Bronchus (tissue), 1 donor: ENCODE results near the gene MGAT3.

DNA sequence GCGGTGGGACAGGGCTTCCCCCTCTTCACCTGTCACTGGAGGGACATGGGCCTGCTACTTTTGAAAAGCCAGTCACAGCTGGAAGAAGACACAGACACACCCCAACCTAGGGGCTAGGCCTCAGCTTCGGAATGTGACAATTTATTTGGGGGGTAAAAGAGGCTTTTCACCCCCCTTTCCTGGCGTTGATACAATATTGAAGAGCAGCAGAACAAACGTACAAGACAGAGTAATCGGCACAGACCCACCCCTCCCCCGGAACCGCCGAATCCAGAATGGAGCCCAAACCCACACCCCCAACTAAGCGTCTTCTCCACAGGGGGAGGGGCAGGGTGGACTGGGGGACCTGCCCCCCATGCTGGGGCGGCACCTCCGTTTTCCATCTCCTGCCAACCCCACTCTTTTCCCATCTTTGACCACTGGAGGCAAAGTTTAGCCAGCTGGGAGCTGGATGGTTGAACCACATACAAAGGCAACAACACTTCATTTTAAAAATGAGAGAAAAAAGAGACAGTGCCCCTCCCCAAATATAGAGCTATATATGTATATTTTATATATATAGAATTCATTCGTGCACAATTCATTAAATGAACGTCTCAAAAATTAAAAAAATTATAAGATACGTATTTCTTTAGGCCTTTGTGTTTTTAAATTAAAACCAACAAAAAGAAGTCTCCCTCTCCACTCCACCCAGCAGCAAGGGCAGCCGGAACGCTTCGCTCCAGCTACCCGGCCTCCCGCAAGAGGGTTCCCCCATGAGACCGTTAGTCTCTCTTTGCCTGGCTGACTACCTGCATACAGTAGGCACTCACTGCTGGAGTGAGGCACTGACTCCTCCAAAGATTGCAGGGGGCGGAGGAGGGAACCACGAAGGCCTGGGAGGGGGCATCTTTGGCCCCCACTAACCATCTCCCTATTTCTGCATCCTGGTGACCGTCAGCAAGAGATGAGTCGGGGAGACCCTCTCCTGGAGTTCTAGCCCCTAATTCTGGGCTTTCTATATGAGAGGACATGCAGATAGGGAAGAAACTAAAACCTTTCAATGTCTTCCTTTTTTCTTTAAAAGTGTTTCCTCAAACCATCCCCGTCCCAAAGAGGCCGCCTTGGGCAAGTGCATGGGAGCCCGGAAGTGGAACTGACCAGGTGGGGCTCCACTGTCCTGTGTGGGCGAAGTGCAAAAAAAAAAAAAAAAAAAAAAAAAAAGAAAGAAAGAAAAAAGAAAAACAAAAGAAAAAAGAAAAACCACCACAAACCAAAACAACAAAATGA is 10.2 kb downstream of the CBX6 start:
- PRO-cap: no peak

DNA sequence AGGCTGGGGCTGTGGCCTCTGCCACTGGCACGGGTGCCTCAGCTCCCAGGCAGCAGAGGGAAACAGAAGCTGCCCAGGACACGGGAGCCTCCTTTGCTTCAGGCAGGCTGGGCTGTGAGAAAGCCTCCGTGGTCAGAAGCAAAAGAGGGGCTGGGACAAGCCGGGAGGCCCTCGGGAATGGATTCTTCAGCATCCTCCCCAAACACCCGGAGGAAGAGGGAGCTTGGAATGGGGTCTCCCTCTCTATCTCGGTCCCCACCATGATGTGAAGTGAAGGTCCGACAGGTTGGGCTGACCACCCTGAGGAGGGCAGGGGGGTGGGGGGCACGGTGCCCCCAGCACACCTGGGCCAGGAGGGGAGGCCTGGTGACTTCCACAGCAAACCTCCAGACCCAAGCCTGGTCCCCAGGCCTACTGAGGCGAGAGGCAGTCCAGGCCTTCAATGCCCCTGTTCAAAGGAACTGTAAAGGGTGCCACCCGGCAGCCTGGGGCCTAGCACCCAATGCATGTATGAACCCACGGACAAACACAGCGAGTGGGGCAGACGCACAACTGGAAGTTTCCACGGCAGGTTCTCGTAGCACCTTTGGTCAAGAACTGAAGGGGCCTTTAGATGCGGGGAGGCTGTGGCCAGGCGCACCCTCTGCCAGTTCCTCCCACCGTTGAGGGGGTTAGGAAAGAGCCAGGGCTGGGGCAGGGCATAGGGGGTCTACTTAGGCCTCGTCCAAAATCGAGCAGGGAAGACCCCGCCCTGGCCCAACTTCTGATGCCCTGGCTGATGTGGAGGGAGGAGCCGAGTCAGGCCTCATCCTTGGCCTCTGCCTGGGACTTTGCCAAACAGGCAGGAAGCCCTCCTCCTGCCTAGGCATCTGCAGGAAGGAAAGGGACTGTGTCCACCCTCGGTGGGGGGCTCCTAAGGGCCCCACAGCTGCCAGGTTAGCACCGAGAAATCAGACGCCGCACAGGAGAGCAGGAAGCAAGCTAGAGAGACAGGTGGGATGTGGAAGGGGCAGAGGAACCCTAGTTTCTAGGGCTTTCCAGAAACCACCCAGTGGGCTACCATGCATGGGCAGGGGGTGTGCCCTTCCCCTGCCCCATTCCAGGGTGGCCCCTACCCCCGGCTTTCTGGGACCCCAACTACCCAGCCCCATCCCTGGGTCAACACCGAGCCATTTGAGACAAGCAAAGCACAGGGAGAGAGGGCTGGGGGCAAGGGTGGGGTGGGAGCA is 6.7 kb downstream of the CBX6 start:
- PRO-cap: no peak

DNA sequence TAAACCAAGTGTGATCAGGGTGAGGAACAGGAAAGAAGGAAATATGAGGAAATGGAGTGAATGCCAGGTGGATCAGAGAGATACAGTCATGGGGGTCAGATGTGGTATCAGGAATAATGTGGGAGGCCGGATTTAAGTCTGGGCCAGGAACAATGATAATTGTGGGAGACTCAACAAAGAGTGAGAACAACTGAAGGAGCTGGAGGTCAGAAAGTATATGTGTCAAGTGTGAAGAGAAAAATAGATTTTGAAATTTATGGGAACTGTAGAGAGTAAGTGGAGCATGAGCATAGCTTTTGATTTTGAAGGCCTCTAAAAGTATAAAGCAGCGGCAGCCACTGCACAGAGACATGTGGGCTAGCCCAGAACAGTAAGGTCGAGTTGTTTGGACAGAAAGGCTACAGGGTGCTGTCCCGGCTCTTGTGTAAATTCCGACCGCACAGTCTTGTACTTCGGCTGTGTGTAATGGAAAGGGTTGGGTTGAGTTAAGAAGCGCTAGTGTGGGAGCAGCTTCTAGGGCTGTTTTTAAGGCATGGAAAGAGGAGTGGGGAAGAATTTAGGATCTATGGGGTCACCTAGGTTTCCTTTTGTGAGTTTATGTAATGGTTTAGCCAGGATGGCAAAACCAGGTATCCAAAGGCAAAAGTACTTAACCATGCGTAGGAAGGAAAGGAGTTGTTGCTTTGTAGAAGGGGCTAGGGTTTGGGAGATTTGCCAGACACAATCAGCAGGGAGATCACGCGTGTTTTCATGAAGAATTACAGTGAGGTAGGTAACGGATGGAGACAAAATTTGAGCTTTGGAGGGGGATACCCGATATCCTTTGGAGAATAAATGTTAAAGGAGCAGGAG is 10.2 kb upstream of the APOBEC3G start:
- PRO-cap: no peak

DNA sequence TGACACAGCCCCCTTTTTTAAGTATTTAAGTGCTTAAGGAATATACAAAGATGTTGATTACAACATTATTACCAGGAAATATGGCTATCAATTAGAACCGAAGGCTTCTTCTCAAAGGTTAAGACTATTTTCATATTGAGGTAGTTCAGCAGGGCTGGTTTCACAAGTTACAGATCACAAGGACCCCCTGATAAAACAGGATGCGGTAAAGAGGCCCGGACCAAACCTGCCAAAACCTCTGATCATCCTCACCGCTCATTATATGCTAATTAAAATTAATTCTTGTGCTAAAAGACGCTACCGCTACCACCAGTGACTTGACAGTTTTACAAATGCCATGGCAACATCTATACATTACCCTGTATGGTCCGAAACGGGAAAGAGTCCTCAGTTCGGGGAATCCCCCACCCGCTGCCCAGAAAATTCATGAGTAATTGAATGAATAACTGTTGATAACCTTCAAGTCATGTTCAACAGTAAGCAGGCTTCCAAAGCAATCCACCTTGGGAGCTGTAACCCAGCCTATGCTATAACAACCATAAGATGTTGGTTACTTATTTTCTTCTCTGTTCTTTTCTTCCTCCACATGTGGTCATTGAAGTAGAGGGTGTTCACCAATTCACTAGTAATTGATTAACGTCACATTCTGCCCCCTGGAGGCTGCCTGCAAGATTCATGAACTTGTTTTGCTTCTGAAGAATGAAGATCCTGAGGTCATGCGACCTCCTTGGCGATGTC is 20.6 kb downstream of the APOBEC3H start:
- PRO-cap: no peak

DNA sequence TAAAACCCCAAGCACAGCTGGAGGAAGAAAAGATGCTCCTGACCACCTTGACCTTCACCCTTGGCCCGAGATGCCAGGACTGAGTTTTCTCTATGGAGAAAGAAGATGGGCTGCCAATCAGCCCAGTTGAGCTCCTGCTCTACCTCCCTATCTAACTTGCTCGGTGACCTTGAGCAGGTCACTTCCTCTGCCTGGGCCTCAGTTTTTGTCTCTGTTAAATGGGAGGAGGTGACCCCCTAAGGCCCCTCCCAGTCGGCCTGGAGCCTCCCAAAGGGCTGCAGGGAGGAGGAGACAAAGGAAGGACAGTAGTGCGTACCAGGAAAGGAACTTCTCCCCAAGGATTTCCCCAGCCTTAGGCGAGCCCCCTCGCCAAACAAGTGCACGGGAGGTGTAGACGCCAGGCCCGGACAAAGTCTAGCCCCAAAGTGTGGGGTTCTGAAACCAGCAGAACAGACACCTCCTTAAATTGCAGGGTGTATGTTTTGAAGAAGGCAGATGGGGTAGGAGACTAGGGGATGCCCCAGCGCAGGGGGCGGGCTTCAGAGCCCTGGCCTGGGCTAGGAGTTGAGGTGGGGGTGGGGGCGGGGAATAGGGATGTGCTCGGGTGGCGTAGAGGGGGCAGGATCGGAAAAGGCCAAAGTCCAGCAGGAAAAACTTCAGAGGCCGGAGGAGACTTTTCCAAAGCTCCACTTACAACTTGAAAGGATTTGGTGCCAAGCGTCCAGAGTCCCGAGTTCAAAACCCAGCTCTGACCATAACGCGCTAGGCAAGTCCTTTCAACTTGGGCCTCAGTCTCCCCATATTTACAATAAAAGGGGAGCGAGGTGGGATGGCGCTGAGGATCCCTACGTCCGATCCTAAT is 971 bp downstream of the CBX7 start:
- PRO-cap: no peak

- PRO-cap: no peak
Measured at GRCh38 chr22:39174655-39175233, 22.3 kb upstream of the CBX7 start.

- PRO-cap: no peak
Measured at GRCh38 chr22:39237847-39238204, 7.0 kb downstream of the PDGFB start.

GRCh38 chr22:39254042-39254380 is 9.2 kb upstream of the PDGFB start:
- PRO-cap: no peak

- PRO-cap: unidirectional peak, minus-strand start at chr22:39289370
Measured at GRCh38 chr22:39289128-39289510, 30.3 kb downstream of the RPL3 start.

GRCh38 chr22:39426560-39426980 is 27.0 kb downstream of the TAB1 start:
- PRO-cap: no peak

GRCh38 chr22:39454157-39454674 is 2.6 kb upstream of the MGAT3 start:
- PRO-cap: no peak

DNA sequence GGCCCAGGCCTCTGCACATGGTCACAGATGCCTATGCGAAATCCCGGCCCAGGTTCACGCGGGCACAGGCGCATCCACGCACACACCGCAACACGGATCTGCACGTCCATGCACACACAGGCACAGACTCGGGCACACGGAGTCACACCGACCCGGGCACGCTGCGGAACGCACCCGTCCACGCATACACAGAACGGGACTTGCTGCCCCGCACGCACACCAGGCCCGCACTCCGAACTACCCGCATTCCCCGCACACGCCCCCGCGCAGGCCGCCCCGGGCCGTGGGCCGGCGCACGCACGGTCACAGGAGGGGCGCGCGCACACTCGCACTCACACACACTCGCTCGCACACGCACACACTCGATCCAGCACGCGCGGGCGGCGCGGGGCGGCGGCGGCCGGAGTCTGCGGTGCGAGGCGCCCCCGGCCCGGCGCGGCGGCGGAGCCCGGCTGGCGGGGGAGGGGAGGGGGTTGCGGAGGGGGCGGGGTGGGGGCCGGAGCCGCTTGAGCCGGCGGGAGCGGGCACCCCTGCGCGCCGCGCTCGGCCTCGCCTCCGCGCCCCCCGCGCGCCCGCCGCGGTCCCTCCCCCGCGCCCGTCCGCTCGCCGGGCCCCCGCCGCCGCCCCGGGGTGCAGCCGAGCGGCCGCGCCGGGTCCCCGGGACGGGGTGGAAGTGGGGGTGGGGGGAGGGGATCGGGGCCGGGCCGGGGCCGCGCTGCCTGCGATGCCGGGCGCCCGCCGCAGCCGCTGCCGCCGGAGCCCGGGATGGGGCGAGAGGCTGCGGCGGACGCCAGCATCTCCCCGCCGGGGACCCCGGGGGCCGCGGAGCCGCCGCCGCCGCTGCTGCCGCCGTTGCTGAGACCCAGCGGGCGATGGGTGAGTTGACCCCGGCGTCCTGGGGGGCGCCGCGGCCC is at the start of gene MGAT3:
Gene MGAT3, plus strand, starts transcription at position 331 of the 914 bp plus-strand sequence.
- PRO-cap: no peak

- PRO-cap: no peak
Measured at GRCh38 chr22:39462408-39462840, 5.6 kb downstream of the MGAT3 start.

DNA sequence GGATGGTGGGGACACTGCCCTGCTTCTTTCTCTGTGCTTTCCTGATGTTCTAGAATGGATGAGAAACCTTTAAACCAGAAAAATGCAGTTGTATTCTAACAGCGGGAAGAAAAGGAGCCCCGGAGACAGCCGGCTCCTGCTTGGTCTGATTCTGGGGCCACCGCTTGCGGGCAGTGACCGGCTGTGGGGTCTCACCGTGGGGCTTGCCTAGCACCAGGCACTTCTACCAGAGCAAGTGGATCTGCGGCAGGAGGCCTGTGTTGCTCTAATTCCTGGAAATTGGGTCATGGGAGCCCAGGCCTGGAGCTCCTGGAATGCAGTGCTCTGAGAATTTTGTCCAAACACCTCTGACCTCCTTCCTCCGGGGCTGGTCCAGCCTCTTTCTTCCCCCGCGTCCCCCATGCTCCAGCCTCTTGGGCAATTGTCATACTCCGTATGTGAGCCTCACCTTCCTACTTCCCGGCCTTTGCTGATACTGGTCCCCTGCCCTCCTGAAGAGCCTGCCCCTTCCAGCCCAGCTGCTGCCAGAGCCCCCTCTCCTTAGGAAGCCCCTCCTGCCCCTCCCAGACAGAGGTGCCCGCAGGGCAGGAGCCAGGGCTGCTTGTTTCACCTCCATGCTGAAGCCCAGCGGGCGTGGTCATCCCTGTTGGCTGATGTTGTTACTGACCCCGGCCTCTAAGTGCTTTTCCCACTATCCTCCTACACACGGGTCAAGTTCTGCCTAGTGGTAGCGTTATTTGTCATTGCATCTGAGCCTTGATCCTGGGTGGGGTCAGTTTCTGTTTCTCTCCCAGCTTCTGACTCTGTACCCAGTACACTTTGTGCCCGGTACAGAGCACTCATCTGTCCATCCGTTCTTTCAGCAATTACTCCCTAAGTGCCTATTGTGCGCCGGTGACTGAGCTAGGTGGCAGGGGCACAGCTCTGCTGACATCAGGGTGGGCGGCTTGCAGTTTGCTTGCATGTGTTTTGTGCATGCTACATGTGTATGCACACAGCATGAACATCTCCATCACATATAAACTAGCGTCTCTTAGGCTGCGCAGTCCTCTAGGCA is 9.6 kb downstream of the MGAT3 start:
- PRO-cap: no peak

GRCh38 chr22:39527480-39528214 is 4.9 kb downstream of the RPS19BP1 start:
- PRO-cap: bidirectional peak, plus-strand start at chr22:39527875, minus-strand start at chr22:39527806

DNA sequence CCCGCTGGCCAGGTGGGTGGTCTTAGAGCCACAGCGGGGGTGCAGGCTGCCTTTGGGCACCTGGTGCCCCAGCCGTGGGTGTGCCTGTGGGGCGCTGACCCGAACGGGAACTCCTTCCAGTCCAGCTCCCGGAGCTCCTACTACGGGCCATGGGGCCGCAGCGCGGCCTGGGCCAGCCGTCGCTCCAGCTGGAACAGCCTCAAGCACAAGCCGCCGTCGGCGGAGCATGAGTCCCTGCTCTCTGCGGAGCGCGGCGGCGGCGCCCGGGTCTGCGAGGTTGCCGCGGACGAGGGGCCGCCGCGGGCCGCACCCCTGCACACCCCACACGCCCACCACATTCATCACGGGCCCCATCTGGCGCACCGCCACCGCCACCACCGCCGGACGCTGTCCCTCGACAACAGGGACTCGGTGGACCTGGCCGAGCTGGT is 91.3 kb downstream of the CACNA1I start:
- PRO-cap: no peak

DNA sequence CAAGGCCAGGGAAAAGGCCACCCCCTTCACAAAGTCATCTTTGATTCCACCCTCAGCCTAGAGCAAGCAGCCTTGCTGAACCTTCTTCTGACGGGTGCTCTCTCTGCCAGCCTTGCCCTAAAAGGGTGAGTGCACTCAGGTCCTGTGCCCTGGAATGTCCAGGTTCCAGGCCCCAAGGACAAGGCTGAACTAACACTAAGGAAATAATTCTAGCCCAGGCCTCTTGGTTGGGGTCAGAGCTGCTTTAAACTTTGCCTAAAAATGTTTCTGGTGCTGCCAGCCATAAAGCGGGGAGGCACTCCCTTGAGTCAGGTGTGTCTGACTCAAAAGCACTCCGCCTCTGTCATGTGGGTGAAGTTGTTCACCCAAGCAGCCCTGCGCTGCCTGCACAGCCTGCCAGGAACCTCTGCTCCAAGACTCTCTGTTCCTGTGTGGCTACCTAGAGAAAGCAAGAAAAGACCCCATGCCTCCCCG is 9.2 kb upstream of the FAM83F start:
- PRO-cap: no peak

- PRO-cap: no peak
Measured at GRCh38 chr22:40067406-40067739, 72.6 kb downstream of the FAM83F start.

DNA sequence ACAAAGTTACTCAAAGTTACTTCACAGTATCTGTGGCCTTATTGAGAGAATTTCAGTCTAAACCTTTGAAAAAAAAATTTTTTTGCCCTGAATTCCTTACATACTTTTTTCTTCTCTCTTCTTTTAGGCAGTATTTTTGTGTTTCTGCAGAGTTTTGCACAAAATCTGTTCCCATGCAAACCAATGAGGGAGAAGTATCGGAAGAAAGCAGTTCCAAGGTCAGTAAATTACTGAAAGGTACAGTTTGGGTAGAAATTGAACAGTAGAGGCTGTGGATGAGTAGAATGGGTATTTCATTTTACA is 52.1 kb upstream of the TNRC6B start:
- PRO-cap: no peak

GRCh38 chr22:40129652-40130288 is 48.0 kb upstream of the TNRC6B start:
- PRO-cap: no peak